ENCODE data around the genes EFHD2 and HSPB7.

- PRO-cap = no peak
- RAMPAGE, long total RNA = no peak
These were observed 1.8 kb upstream of the EFHD2 start for GRCh38 chr1:15407962-15408250.

DNA sequence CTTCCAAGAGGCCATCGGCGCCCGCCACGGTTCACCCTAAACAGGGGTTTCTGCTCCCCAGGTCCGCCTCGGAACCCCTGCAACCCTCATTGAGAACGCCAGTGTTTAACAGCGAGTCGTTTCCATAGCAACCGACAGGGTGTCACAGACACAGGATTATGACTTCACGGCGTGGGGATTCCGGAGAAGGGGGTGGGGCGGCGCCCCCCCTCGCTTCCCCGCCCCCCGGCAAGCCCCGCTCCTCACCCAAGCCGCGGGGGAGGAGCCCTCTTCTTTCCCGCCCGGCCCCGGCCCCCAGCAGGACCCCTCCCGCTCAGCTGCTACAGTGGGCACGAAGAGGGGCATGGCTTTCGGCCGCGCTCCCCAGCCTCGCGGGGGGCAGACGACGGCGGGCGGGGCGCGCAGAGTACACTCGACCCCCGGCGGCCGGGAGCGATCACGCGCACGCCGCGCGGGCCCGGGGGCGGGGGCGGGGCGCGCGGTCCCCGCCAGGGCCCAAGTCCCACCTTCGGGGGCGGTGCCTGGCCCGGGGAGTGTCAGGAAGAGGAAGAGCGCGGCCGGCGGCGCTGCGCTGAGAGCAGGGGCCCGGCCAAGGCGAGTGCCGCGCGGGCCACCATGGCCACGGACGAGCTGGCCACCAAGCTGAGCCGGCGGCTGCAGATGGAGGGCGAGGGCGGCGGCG is at the start of gene EFHD2:
Gene EFHD2, plus strand, starts transcription at position 532 of the 682 bp plus-strand sequence.
- PRO-cap = bidirectional peak, plus-strand start at position 539 of the sequence, minus-strand start at position 428 of the sequence
- RAMPAGE, long total RNA = start-site peak on the plus strand centred at position 555 of the sequence, 34 bp wide, 31 reads

DNA sequence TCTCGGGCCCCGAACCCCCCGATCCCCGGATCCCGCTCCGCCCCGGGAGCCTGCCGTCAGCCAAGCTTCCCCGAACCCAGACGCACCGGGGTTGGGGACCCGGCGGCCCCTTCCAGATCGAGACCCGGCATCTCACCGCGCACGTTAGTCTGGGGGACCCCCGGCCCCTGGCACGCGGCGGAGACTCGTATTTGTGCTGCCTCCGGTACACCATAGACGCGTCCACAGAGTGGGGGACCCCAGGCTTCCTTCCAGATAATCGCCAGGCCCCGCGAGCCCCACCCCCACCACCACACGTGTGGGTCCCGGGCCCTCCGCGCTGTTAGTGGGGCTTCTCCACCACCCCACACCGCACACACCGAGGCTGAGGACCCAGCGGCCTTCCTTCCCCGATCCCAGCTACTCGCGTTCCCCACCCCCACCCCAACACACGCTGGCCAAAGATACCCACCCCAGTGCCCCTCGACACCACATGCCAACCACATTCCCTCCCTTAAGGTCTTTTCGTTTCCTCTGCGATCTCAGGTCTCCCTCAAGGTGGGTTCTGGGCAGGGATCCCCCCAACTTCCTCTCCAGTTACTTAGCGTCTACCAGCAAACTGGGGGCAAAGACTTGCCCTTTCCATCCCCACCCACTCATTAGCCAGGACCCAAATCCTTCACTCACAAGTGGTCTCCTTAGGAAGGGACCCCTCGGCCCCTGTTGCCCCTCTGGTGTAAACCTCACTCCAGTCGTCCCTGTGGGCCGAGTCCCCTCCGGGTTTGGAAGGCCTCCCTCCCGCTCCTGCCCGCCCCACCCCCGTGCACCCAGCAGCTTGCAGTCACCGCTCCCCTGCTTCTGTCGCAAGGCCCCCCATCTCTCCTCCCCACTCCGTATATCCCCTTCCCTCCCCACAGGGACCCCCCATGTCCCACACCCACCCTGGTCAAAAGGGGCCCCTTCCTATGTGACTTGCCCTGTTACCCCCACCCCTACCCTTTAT is 928 bp downstream of the EFHD2 start:
- PRO-cap = no peak
- RAMPAGE, long total RNA = no peak

DNA sequence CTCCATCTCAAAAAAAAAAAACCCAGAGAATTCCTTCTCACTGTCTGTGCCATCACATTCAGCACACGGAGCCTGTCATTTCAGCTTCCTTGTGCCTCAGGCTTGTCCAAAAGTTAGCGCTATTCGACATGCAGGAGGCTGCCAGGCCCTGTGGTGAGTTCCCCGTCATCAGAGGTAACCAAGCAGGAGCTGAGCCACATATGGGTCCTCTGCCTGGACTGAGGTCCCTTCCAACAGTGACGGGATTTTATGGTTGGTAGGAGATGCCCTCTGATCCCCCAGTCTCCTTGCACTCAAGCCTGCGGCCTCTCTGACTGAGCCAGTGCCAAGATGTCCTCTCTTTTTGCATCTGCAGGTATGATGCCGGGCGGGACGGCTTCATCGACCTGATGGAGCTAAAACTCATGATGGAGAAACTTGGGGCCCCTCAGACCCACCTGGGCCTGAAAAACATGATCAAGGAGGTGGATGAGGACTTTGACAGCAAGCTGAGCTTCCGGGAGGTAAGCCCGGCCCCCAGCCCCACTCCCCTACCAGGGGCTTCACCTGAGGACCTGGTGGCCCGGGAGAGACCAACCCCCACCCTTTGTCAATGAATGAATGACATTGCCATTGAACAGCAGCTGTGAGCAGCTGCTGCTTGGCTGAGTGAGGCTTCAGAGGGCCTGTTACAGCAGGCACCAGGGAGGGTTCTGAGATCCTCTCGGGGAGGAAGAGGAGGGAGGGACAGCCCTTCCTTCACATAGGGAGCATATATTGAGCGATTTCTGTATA is 12.5 kb upstream of the CTRC start:
- PRO-cap = no peak
- RAMPAGE, long total RNA = start-site peak on the plus strand centred at position 425 of the sequence, 133 bp wide, 294 reads

GRCh38 chr1:15524999-15525616 is 1.1 kb upstream of the CASP9 start:
- PRO-cap = bidirectional peak, plus-strand start at chr1:15525182, minus-strand start at chr1:15524790; unidirectional peak, plus-strand start at chr1:15525458
- RAMPAGE, long total RNA = no peak

GRCh38 chr1:15617927-15618677 is 844 bp downstream of the DDI2 start:
- PRO-cap = unidirectional peak, minus-strand start at chr1:15618076
- RAMPAGE, long total RNA = no peak

- PRO-cap = no peak
- RAMPAGE, long total RNA = start-site peak on the plus strand at chr1:15662932-15663696, 65 reads
These were observed 3.4 kb downstream of the RSC1A1 start for GRCh38 chr1:15662707-15663521.

DNA sequence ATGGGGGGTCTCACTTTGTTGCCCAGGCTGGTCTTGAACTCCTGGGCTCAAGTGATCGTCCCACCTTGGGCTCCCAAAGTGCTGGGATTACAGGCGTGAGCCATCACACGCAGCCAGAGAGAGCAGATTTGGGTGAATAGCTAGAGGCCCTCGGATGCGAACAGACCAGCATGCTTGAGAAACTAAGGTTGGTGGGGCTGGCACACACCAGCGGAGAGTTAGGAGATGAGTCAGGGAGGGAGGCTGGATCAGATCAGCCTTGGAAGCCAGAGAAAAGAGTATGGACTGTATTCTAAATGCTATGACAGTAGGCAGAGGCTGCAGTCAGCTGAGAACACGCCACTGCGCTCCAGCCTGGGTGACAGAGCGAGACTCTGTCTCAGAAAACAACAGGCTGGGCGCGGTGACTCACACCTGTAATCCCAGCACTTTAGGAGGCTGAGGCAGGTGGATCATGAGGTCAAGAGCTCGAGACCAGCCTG is 4.0 kb upstream of the PLEKHM2 start:
- PRO-cap = no peak
- RAMPAGE, long total RNA = no peak

DNA sequence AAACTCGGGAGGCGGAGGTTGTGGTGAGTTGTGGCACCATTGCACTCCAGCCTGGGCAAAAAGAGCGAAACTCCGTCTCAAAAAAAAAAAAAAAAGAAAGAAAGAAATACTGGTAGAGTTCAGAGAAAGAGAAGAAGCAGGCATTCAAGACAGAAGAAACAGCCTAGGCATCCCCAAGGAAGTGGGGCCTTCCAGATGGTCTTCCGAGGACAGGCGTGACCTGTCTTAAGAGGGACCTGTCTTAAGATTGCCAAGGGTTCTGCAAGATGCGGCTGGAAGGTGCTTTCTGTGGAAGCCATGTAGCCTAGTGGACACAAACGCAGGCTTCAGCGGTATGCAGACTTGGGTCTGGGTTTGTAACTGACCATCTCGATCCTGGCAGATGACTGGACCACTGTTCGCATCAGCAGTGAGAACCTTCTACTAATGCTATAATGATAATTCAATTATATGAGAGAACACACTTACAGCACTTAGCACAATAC is 5.1 kb downstream of the PLEKHM2 start:
- PRO-cap = no peak
- RAMPAGE, long total RNA = no peak

DNA sequence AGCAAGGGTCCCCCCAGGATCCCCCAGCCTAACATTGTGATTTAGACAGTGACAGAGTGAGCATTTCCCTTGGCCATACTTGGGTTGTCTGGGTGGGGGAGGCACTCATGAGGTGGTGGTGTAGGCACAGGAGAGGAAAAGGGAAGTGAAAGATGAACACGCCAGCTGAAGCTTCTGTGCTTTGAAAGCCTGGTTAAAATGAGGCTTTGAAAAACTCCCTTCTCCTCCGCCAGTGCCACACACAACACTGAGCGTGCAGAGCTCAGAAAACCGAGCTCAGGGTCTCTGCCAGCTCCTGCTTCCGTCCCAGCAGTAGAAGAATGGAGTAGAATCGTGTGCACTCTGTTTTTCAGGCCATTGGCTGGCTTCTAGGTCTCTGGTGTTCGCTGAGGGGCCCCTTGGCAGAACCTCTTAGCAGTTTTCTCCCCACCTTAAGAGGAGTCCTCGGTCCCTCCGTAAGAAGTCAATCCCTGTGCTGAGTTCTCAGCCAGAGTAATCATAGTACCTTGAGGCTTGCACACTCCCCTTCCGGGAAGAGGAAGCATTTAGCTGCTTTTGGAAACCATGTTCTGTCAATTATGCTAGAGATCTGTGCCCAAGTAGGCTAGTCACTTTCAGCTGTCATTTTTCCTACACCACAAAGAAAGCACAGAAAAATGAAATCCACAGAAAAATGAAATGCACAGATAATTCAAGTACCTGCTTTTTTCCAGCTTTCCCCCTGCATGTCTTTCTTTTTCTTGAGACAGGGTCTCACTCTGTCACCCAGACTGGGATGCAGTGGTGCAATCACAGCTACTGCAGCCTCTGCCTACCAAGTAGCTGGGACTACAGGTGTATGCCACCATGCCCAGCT is 13.0 kb downstream of the PLEKHM2 start:
- PRO-cap = no peak
- RAMPAGE, long total RNA = no peak

DNA sequence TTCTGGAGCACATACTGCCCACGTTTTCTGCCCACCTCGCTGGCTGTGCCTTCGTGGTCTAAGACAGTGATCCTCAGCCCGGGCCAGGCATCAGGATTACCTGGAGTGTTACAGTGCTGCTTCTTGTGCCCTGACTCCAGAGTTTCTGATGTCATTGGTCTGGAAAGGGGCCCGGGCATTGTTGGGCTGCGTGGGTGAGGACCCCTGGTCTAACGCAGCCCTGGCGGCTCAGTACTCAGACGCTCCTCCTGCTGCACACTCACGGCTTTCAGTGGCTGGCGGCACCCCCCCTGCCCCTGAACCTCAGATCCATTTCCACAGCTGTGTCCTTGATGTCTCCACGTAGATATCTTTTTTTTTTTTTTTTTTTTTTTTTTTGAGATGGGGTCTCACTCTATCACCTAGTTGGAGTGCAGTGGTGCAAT is 20.7 kb downstream of the PLEKHM2 start:
- PRO-cap = no peak
- RAMPAGE, long total RNA = no peak

- PRO-cap = bidirectional peak, plus-strand start at chr1:15836117, minus-strand start at chr1:15835860
- RAMPAGE, long total RNA = start-site peak on the minus strand at chr1:15835778-15835819, 25 reads
These were observed 11.9 kb upstream of the SPEN start for GRCh38 chr1:15835372-15836172.

DNA sequence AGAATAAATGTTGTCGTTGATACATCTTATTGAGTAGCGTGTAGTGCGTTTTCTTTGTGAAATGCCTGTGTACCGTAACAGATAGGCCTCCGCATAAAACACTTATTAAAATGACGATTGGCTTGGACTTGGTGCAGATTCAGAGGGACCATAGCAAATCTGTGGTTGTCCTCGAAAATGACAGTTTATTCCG is 1.4 kb downstream of the SPEN start:
- PRO-cap = bidirectional peak, plus-strand start at position 108 of the sequence, minus-strand start outside the sequence
- RAMPAGE, long total RNA = no peak

DNA sequence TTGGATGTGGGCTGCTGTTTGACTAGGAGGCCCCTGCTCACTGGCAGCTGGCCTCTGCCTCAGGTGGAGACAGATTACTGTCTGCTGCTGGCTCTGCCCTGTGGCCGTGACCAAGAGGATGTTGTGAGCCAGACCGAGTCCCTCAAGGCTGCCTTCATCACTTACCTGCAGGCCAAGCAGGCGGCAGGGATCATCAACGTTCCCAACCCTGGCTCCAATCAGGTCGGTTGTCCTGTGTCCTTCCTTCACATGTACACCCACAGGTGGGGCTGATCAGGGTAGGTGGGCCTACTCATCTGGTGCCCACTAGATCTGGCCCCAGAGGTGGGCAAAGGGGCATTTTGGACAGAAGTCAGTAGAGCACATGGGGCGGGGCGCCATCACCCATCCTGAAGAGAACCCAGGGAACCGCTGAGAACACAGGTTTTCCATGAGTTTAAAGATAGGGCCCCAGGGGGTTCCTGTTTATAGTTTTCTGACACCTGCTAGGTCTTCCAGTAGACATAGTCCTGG is 37.2 kb downstream of the ZBTB17 start:
- PRO-cap = no peak
- RAMPAGE, long total RNA = no peak

DNA sequence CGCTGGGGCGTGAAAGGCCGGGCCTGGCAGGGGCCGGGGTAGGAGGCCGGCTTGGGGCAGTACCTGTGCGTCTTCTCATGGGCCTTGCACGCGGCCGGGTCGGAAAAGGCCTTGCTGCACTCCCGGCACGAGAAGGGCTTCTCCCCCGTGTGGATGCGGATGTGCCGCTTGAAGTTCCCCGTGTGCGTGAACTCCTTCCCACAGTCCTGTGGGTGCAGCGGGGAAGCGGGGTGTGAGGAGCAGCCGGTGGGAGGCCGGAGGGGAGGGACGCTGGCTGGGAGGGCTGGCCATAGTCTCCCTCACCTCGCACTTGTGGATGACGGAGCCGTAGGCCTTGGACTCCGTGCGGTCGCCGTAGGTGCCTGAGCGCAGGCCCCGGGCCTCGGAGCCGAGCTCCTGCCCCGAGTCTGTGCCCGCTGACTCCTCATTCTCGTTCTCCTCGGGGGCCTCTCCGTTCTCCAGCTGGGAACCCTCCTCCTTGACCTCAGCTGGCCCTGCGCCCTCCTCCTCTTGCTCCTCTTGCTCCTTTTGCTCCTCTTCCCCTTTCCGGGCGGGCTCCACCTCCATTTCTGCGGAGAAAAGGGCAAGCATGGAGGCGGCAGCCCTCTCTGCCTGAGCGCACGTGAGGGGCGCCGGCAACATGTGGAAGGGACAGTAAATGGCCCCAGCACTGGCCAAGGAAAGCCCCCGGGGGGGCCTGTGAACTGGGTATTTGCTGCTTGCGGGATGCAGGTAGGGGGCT is 31.1 kb downstream of the ZBTB17 start:
- PRO-cap = no peak
- RAMPAGE, long total RNA = no peak

DNA sequence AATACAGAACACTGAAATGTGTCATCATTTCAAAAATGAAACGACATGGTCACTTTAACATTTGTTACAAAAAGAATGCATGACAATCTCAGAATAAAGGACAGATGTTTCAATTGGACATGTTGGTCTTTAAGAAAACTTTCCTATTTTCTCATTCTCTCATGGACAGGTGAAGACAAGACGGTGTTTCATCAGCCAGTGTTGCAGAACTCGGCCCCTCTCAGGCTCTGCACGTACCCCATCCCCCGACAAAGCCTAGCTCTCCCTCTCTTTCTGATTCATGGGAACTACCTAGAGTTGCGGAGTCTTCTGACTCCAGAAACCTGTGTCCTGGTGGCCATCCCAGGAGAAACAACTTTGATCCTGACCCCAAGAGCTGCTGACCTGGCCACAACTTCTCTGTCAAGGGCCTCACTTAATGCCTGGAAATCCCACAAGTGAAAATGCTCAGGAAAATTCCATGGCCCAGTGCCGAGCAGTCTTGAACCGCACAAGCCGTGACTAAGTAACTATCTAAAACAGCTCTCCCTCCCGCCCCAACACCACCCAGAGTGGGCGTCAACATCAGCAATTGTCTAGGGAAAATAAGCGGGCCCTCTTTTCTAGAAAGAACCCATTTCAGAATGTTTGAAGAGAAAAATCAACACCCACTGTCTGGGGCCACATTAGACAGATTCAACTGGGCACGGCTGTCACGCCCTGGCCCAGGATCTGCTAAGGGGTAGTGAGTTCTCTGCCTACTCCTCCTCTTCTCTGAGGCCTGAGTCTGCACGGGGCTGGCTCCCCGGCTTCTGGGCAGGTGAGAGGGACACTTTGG is 26.9 kb downstream of the ZBTB17 start:
- PRO-cap = unidirectional peak, minus-strand start at position 515 of the sequence
- RAMPAGE, long total RNA = no peak

DNA sequence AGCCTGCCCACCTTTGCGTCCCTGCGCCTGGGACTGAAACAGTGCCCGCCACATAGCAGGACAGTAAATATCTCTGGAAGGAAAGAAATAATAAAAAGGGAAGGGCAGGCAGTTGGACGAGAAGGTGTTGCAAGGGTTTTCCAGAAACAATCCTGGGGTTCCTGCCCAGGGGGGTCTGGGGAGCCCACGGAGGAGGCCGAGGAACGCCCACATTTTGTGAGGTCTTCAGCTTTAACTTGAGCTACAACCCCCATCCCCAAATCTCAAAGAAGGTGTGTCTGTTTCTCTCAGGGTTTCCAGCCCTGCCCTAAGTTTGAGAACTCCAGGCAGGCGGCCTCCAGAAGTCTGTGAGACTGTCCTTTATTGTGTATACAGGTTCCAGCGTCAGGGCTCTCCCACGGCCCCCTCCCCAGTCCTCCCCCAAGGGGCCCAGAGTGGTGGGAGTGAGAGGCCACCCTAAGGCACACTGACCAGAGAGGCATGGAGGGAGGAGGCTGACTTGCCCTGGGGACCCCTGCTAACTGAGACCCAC is 4.1 kb downstream of the HSPB7 start:
- PRO-cap = no peak
- RAMPAGE, long total RNA = no peak

GRCh38 chr1:16016925-16018160 is at the start of gene HSPB7:
Gene HSPB7 (minus strand): TSS chr1:16018043.
- PRO-cap = bidirectional peak, plus-strand start at chr1:16017747, minus-strand start at chr1:16017707; bidirectional peak, plus-strand start at chr1:16018236, minus-strand start at chr1:16018043
- RAMPAGE, long total RNA = start-site peak on the minus strand at chr1:16018017-16018057, 33 reads

DNA sequence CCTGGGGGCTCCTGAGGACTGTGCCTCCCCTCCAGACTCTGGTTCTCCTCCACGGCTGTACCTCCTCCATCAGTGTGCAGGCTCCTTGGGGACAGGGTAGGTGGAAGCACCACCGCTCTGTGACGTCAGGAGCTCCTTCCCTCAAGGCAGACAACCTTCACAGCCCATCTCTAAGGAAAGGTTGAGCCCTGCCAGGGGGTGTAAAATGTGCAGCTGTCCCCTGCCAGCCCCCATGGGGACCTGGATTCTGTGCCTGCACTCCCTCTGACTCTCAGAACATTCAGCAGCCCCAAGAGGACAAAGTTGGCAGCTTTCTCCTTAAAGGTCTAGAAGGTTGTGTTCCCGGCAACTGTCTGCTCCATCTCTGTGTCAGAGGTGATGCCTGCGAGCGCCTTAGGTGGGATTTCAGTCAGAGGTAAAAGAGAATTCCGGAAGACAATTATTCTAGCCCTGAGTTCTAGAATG is 558 bp upstream of the HSPB7 start:
- PRO-cap = no peak
- RAMPAGE, long total RNA = no peak

DNA sequence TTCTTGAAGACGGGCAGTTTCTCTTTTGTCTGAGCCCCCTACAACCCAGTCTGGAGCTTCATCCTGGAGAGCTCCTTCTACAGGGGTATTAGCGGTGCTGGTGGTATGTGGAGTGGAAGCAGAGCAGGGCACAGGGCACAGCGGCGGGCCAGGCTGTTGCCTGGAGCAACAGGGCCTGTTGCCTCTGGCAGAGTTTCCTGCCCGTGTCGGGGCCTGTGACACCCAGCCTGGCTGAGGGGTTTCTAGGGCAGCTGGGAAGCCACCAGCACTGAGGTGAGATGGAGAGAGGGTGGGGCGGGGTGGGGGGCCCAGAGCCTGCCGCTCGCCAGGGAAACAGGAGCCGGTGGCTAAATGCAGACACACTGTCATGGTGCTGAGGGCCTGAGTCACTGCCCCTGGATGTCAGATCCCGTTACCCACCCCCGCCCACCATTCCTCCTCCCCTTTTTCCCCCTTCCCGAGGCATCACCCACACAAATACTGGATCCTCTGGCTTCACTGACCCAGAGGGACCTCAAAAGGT is 1.7 kb upstream of the HSPB7 start:
- PRO-cap = no peak
- RAMPAGE, long total RNA = no peak

Data from vagina (tissue), 1 donor.